A549 (cell line): ENCODE measurements around a stretch of chr6.

GRCh38 chr6:158087464-158087847 lies 80.6 kb downstream of the SERAC1 start:
- PRO-cap: no peak
CAGE:
- cytosol, long polyA plus RNA: no peak
- long polyA plus RNA: no peak
- nucleus, long polyA plus RNA: no peak

DNA sequence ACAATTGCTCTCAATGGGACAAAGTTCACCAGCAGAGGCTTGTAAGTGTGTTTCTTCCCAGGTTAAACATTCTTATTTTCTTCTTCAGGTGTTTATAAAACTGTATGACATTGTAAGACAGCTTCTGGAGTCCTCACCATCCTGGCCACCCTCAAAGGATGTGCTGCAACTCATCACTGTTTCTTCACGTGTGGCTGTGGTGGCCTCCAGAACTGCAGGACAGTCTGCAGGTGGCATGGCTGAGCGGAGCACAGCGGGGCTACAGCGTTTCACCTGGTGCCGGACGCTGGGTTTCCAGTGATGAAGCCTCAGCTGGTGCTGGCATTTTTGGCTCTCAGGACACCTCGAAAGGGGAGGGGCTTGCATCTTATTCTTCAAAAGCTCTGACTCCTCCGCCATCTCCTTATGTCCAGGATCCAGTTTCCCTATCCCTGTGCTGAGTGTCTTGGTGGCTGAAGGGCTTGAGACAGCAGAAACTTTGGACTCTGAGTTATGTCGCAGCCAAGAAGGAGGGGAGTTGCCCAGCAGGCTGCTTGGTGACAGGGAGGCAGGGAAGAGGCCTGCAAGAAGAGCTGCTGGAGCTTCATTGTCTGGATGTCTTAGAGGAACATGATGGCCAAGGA lies 58.5 kb downstream of the GTF2H5 start:
- PRO-cap: no peak
CAGE:
- cytosol, long polyA plus RNA: no peak
- long polyA plus RNA: no peak
- nucleus, long polyA plus RNA: no peak

DNA sequence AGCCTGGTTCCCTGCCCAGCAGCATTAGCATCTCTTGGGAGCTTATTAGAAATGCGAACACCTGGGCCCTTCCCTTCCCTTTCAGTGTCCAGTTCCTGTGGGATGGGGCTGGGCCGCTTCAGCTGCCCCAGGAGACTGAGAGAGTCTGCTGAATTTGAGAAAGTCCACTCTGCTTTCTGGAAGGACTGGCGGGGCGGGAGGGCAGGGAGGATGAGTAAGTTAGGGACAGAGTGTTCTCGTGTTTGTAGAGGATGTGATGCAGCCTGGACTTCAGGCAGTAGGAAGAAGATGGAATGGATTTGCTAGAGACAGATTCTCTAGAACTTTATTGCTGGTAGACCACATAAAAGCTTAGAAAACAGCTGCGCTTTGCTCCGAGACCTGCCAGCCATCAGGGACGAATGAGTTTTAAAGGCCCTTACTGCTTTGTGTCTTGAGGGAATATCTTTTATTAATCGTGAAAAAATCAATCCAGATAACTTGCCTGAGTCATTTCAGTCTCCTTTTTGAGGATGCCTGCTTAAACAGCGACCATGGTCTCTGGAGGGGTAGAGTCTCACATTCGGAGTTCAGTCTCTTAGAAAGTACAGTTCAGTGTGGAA lies 994 bp upstream of the TULP4 start:
- PRO-cap: no peak
CAGE:
- cytosol, long polyA plus RNA: no peak
- long polyA plus RNA: no peak
- nucleus, long polyA plus RNA: no peak

DNA sequence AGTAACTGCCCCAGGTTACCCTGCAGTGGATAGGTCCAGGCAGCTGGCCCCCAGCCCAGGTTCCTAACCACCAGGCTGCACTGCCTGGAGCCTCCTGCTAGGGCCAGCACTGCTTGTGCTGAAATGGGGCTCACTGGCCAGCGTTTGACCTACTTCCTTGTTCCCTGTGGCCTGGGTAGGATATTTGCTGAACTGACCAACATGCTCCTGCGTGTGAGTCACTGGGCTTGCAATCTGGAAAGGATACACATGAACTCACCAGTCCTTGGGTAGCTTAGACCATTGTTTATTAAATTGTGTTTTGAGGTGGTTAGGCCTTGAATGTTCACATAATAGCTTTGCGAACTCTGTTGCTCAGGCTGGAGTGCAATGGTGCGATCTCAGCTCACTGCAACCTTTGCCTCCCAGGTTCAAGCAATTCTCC lies 3.6 kb downstream of the TMEM181 start:
- PRO-cap: no peak
CAGE:
- cytosol, long polyA plus RNA: no peak
- long polyA plus RNA: no peak
- nucleus, long polyA plus RNA: no peak

DNA sequence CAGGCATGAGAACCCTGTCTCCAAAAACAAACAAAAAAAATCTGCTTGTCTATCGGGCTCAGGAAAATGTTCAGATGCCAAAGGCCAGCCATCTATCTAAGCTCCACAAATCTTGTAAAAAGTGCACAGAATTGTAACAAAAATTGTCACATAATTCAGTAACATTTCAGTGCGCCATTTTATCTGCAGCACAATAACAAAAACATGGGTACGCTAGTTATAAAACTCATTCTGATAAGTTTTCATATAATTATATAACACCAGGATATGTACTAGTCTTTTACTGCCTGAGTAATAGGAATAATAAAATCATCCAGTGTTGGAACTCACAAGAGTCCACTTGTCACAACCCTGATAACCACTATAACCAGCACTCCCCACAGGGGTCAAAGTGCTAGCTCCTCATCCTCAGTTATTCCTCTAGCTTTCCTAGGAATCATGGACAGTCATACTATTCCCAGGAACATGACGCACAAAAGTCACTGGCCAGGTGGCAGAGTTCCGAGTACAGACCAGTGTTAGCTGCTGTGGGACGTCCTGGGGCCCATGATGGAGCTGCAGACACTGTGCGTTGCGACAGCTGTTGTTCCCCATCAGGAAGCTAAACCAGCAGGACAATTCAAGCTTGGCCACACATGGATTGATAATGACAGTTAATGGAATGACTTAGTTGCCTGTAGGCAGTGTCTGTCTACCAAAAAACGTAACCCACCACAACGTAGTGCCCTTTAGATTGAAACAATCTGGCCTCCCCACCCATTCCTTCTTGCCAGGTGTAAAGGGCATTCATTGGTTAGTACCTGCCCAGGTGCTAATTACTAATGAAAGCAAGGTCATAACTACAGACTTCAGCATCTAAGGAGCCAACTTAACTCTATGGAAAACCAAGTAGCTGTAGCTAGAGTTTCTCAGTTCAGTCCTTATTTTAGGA lies 17.5 kb downstream of the EZR start:
- PRO-cap: no peak
CAGE:
- cytosol, long polyA plus RNA: no peak
- long polyA plus RNA: no peak
- nucleus, long polyA plus RNA: no peak

DNA sequence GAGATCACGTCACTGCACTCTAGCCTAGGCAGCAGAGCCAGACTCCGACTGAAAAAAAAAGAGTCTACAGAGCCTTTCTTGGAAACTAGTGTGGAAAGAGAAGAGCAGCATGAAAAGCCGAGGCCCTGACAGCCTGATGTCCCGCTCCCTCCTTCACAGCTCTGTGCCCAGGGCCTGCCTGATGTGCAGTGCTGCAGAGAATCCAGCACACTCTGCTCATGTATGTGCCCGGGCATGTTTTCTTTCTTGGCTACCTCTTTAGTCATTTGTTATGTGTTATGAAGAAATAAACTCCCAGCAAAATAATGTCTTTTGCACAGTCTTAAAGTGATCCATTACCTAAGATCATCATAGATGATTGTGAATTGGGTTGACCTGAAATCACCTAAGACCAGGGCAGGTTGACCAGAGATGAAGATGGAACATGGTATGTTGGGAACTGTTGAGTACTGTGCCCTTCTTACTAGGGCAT lies 78.1 kb upstream of the EZR start:
- PRO-cap: no peak
CAGE:
- cytosol, long polyA plus RNA: no peak
- long polyA plus RNA: no peak
- nucleus, long polyA plus RNA: no peak

GRCh38 chr6:159000379-159000628 lies 302 bp upstream of the RSPH3 start:
- PRO-cap: no peak
CAGE:
- cytosol, long polyA plus RNA: no peak
- long polyA plus RNA: no peak
- nucleus, long polyA plus RNA: no peak

- PRO-cap: no peak
CAGE:
- cytosol, long polyA plus RNA: no peak
- long polyA plus RNA: no peak
- nucleus, long polyA plus RNA: no peak
These were observed 1.8 kb downstream of the TAGAP start for GRCh38 chr6:159043077-159043254.

DNA sequence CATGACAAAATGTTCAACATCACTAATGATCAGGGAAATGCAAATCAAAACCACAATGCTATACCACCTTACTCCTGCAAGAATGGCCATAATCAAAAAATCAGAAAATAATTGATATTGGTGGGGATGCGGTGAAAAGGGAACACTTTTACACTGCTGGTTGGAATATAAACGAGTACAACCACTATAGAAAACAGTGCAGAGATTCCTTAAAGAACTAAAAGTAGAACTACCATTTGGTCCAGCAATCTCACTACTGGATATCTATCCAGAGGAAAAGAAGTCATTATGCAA lies 37.5 kb upstream of the TAGAP start:
- PRO-cap: no peak
CAGE:
- cytosol, long polyA plus RNA: no peak
- long polyA plus RNA: no peak
- nucleus, long polyA plus RNA: no peak

DNA sequence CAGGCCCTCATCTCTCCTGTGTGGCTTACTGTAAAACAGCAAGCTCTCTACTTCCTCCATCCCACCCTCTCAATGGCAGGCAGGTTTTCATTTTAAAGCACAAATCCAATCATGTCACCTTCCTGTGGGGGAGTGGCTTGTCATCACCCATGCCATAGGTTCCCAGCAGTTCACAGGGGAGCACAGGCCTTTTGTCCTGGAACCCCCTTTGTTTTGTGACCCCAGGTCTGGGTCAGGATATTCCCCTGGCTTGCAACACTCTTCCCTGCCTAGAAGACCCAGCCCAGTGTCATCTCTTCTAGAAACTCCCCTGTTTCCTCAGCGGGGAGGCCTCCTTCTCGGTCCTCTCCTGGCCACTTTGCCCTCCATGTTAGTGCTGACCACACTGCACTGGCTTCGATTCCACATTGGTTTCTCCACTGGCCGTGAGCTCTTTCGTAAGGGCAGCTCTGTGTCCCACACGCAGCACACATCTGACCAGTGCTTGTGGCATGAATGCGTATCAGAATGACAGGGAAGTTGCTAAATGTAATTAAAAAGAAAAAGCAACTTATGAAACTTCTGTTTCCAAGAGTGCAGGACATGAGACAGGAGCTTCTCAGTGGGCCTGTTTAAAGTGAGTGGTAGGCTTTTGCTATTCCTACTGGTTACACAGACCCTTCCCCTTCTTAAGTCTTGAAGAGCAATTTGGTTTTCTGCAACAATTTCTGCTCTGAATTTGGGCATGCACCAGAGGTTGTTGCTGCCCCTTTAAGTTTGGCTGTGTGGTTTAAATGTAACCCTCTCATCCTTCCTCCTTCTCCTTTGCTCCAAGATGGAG lies 49.4 kb upstream of the FNDC1 start:
- PRO-cap: no peak
CAGE:
- cytosol, long polyA plus RNA: no peak
- long polyA plus RNA: no peak
- nucleus, long polyA plus RNA: no peak

DNA sequence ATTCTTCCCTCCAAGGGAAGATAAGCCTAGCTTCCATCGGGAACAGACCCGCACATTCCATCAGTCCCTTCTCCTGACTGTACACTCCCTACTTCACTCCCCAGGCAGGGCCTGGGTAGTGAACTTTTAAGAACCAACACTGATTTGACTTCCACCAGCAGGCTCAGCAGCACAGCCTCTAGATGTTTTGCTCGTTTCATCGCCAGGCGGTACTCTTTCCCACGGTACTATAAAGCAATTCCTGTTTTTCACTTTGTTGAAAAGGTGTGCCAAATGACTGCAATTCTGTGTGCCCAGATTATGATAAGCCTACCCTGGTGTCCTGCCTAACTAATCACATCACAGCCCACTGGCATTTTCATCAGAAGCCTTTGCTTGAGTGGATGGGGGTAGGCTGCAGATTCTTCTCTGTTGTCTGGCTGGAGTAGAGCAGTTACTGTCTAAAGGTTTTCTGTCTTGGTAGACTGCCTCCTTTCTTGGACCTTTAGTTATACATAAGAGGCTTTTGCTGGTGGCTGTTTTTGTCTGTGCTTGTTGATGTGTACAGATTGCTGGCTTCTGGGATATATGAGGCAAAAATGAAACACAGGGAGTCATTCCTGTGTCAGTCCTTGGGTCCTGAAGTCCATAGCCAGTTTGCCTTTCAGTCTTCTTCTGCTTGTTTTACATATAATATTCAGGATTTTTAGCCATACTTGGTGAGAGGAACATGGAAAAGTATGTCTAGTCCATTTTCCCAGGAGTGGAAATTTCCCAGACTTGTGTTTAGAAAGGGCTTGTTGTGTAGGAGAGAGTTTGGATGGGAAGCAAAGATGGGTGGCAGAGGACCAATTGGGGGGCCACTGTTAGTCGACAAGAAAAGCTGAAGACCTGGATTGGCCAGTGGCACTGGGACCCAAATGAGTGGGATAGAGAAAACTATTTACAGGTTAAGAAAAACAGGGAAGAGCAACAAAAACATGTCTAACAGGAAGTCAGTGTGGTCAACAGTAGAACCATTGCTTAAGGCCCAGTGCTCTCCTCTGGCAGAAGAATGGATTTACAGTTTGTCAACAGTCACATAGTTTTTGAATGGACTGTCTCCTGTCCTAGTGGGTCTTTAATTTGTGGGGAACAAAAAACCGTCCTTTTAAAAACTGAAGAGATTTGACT lies 12.6 kb upstream of the WTAP start:
- PRO-cap: no peak
CAGE:
- cytosol, long polyA plus RNA: no peak
- long polyA plus RNA: no peak
- nucleus, long polyA plus RNA: no peak

DNA sequence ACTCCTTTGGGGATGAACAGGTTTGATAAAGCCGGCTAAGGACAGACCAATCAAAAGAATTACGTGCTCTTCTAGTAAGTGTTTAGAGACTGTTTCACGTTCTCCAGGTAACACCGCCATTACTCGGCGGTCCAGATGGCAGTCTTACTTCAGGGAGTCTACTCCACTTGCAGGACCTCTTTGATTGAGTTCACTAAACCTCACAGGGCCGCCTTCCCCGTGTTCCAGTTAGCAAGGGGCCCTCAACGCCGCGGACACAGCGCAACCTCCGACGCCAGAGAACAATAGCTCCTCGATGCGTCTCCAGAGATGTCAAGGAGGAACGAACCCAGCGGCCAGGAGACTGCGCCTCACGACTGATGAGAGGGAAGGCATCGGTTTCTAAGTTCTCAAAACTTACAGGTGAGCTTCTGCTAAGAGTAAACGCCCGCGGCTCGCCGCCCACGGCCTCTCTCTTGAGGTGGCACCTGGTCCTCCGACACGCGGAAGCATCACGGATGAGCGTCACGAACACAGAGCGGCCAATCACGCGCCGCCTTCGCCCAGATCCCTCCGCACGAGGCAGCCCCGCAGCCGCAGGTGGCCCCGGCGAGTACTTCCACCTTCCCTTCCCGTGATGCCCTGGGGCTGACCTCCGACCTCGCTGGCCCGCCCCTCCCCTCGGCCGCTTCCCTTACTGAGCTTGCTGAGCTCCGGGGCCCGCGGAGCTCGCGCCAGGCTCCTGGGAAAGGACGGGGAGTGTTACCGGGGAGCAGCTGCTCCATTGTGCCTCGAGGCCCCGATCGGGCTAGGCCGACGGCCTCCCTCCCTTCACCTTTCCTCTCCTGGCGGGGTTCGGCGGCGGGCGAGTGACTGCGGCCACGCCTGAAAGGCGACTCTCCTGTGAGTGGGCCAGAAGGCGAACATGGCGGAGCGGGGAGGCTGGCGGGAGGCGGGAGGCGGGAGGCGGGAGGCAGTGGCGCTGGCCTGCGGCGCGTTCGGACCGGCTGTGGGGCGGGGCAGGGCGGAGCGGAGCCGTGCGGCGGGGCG lies 540 bp upstream of the WTAP start:
- PRO-cap: bidirectional peak, plus-strand start at position 676 of the sequence, minus-strand start at position 480 of the sequence; bidirectional peak, plus-strand start outside the sequence, minus-strand start at position 885 of the sequence
CAGE:
- cytosol, long polyA plus RNA: start-site peak on the plus strand centred at position 757 of the sequence, 182 bp wide, 302 and 481 reads in 2 replicates
- long polyA plus RNA: no peak
- nucleus, long polyA plus RNA: start-site peak on the plus strand centred at position 685 of the sequence, 39 bp wide, 129 and 264 reads in 2 replicates

GRCh38 chr6:159750578-159751623 lies 10.9 kb upstream of the ACAT2 start:
- PRO-cap: no peak
CAGE:
- cytosol, long polyA plus RNA: no peak
- long polyA plus RNA: no peak
- nucleus, long polyA plus RNA: no peak

GRCh38 chr6:159762162-159762654 lies 363 bp downstream of the ACAT2 start:
- PRO-cap: bidirectional peak, plus-strand start at chr6:159762482, minus-strand start at chr6:159762318
CAGE:
- cytosol, long polyA plus RNA: no peak
- long polyA plus RNA: no peak
- nucleus, long polyA plus RNA: no peak

DNA sequence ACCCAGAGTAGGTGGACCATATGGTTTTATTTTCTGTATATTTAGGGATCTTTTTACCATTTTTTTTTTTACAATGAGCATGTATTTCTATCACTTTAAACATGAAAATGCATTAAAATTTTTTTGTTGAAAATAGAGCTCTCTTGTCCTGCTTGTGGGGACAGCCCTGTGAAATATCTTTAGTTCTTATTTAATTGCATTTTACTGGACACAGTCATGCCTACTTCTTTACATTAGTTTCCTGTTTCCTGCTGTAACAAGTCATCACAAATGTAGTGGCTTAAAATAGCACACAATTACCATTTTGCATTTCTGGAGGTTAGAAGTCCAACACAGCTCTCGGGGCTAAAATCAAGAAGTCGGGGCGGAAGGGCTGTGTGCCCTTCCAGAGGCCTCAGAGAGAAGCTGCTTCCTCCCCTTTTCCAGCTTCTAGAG lies 29.4 kb downstream of the PNLDC1 start:
- PRO-cap: no peak
CAGE:
- cytosol, long polyA plus RNA: no peak
- long polyA plus RNA: no peak
- nucleus, long polyA plus RNA: no peak

- PRO-cap: no peak
CAGE:
- cytosol, long polyA plus RNA: no peak
- long polyA plus RNA: no peak
- nucleus, long polyA plus RNA: no peak
These were observed 67.6 kb downstream of the IGF2R start for GRCh38 chr6:160036233-160037184.

- PRO-cap: no peak
CAGE:
- cytosol, long polyA plus RNA: no peak
- long polyA plus RNA: no peak
- nucleus, long polyA plus RNA: no peak
These were observed 62.9 kb upstream of the SLC22A1 start for GRCh38 chr6:160058651-160059080.

GRCh38 chr6:160092588-160093851 lies 28.6 kb upstream of the SLC22A1 start:
- PRO-cap: no peak
CAGE:
- cytosol, long polyA plus RNA: no peak
- long polyA plus RNA: no peak
- nucleus, long polyA plus RNA: no peak

- PRO-cap: no peak
CAGE:
- cytosol, long polyA plus RNA: no peak
- long polyA plus RNA: no peak
- nucleus, long polyA plus RNA: no peak
These were observed 12.6 kb upstream of the SLC22A1 start for GRCh38 chr6:160108770-160109675.

DNA sequence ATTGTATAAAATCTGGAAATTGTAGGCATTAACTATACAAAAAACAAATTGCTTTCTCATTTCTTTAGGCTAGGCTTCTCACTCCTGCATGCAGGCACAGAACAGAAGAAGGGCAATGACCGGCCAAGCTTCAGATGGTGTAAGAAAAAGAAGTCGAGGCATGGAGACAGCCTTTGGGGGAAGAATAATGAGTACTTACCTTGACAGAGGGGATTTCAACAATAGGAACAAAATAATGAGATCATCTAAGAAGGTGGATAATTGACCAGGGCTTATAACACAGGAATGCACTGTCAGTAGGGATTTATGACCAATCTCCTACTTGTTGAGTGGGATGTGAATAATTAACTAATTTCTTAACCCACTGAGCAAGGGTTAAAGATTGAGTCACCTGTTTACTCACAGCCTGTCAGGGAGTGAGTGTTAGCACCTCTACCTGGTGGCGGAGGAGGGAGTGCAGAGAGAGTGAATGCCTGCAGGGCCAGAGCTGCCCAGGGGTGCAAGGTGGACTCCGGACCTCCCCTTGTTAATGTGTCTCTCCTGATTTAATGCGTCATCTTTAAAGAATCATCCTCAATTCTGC lies 4.0 kb downstream of the SLC22A2 start:
- PRO-cap: no peak
CAGE:
- cytosol, long polyA plus RNA: no peak
- long polyA plus RNA: no peak
- nucleus, long polyA plus RNA: no peak